Glomerular endothelial cell (primary cell): Measurements from ENCODE around the gene CREBZF.

DNA sequence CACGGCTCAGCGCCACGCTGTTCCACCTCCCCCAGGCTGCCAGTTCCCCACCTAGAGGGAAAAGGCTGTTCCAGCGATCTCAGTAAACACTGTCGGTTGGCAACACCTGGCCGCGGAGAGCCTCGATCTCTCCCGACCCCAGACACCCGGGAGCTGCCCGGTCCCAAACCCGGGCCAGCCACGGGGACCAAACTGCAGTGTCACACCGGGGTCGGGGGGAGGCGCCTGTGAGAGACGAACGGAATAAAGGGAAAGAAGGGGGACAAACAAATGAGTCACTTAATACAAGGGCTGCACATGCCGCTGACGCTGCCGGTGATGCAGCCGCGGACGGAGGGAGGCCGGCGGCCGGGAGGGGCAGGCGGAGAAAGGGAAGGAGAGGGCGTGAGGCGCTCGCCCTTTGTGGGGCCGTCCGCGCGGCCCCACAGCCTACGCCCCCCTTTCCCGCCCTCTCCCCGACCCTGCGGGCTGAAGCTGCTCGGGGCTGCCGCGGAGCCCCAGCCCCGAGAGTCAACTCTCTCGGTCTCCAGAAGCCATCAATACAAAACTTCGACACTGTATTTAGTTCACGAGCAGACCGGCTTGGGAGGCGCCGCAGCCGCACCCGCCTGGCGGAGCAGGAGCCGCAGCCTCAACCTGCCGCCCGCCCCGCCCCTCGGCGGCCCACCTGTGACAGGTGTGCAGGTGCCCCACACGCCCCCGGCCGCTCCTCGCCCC lies 653 bp downstream of the GAB2 start:
- RAMPAGE, long total RNA = no peak

DNA sequence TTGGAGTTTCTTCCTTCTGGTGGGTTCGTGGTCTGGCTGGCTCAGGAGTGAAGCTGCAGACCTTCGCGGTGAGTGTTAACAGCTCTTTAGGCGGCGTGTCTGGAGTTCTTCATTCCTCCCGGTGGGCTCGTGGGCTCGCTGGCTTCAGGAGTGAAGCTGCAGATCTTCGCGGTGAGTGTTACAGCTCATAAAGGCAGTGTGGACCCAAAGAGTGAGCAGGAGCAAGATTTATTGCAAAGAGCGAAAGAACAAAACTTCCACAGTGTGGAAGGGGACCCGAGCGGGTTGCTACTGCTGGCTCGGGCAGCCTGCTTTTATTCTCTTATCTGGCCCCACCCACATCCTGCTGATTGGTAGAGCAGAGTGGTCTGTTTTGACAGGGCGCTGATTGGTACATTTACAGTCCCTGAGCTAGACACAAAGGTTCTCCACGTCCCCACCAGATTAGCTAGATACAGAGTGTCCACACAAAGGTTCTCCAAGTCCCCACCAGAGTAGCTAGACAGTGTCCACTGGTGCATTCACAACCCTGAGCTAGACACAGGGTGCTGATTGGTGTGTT lies 46.5 kb upstream of the GAB2 start:
- RAMPAGE, long total RNA = no peak

DNA sequence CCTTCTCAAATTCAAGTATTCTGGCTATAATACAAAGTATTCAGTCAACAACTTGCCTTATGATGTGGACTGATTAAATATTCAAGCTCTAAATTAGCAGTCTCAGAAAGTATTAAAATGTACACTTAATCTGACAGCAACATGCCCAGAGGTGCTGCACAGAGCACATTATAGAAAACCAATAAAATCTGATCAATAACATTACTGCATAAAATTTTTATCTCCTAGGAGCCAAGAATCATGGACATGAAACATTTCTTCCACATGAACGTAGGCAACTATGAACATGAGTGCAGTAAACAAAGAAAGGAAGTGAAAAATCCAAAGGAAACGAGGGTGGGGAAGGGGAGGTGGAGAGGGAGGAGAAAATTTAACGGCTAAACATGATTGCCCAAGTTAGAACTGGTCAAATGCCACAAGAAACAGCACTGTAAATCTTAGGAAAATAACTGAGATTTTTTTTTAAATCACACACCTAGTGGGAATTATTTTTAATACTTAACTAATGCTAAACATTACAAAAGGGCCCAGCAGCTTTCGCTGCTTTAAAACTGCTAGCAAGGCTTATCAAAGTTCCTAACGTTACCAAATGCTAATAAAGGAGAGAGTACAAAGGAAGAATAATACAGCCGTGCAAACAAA lies 13.9 kb downstream of the NARS2 start:
- RAMPAGE, long total RNA = no peak

DNA sequence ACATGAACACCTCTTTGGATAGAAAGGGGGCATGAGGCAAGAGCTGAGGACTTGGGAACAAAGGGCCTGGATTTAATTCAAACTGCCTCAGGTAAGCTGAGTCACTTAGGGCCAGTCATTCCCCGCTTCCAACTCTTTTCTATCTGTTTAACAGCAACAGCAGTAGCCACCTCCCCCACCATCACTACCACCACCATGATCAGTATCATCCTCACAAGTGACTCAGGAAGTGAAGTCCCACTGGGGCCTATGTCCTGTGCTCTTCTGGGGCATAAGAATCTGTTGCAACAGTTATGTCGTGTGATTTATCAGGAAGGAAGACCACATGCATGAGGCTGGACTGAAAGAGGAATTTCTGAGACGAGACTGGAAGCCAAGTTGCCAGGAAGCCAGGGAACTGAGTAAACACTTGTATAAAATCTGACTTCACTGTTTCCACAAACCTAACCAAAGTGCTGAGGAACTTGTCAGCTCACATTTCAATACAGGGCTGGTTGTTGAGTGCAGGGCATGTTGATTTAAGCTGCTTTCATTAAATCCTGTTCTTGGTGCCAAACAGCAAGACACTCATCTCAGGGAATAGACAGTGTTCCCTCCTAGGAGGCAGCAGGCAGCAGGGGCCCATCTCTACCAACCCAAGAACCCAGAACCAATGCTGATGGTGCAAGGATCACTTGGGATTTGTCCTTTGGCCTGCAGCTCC lies 226.6 kb upstream of the NARS2 start:
- RAMPAGE, long total RNA = no peak

- RAMPAGE, long total RNA = no peak
Measured at GRCh38 chr11:79418876-79419615, 21.8 kb downstream of the TENM4 start.

DNA sequence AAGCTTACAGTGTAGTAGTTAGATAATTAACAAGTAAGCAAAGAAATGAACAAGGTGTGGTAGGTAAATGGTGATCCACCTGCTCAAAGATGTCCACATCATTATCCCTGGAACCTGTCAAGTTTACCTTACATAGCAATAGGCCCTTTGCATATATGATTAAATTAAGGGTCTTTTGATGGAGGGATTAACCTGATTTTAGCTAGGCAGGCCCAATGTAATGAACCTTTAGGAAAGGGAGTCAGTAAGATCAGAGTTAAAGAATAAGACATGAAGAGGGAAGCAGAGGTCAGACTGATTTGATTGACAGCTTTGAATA lies 56.0 kb upstream of the TENM4 start:
- RAMPAGE, long total RNA = no peak

- RAMPAGE, long total RNA = no peak
Measured at GRCh38 chr11:80828718-80828917, 1387.8 kb upstream of the TENM4 start.

DNA sequence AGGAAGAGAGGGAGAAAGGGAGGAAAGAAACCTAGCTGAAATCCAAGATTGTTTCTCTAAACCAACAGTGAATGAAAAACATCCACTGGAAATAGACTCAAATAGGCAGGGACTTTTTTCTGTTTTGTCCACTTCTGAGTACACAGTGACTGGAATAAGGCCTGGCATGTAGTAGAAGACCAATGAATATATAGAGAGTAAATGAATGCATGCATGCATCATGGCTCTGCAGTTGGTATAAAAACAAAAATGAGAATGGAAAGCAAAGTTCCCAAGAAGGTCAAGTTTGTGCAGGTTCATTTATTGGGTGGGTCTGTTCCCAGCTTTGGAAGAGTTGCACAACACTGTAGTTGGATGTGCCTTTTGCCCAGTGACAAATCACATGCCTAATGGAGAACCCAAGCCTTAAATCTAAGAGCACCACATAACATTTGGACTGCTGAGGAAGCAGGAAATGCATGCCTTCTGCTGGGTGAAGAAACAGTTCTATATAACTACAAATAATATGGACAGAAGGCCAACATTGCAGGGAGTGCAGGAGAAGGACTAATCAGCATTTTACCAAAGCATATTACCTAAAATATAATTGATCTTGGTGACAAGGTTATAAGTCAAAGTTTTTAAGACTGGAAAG lies 30.6 kb downstream of the PRCP start:
- RAMPAGE, long total RNA = no peak

DNA sequence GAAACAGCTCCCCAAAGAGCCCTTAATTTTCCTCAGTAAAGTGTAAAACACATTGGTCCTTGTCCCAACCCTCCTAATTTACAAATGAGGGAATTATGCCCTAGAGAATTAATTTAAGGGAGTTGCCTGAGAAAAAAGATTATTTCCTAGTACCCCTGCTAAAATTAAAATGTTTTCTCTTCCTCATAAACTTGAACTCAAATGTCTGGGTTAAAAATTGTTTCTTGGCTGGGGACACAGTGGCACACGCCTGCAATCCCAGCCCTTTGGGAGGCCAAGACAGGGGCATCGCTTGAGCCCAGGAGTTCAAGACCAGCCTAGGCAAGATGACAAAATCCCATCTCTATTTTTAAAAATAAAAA lies 1.6 kb downstream of the PRCP start:
- RAMPAGE, long total RNA = no peak

DNA sequence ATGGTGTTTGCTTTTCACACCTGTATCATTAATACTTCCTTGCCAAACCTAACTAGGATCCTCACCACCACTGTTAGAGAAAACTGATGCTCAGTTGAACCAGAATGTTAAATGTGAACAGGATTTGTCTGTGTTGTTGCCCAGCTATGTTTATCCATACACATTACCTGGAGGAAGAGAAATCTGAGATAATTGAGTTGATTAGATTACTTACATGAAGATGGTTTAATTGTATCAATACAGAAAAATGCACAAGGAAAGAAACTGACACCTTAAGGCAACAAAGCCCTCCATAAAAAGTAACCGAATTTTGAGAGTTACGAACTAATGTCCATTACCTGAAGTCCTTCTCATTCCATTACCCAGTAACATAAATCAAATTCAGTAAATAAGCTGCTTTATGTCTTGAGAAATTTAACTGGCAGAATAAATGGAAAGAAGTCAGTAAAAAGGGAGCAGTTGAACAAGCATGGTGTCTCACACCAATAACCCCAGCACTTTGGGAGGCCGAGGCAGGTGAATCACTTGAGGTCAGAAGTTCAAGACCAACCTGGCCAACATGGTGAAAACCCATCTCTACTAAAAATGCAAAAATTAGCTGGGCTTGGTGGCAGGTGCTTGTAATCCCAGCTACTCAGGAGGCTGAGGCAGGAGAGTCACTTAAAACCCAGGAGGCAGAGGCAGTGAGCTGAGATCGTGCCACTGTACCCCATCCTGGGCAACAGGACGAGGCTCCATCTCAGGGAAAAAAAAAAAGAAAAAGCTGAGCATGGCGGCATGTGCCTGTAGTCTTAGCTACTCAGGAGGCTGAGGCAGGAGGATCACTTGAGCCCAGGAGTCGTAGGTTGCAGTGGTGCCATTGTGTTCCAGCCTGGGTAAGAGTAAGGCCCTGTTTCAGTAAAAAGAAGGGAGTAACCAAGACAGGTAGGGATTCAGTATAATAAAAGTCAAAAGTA lies 7.7 kb upstream of the RAB30 start:
- RAMPAGE, long total RNA = no peak

GRCh38 chr11:83164248-83164848 lies 7.4 kb downstream of the PCF11 start:
- RAMPAGE, long total RNA = no peak

- RAMPAGE, long total RNA = no peak
Measured at GRCh38 chr11:83187163-83187822, 6.2 kb upstream of the ANKRD42 start.

- RAMPAGE, long total RNA = no peak
Measured at GRCh38 chr11:83566826-83567213, 280.7 kb upstream of the CCDC90B start.

DNA sequence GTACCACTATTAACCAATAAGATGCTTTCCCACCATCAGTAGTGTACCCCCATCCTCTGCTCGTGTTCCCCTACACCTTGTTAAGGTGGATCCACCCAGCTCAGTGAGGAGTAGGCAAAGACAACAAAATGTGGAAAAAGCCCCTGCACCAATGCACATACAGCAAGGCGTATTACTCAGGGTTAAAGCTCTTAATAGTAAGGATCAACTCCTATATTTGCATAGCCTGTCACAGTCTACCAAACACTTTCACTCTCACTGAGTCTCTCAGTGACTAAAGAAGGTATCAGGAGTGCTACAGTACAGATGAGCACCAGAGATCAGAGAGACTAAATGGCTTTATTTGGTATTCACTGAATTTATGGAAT lies 396.3 kb upstream of the CCDC90B start:
- RAMPAGE, long total RNA = no peak

DNA sequence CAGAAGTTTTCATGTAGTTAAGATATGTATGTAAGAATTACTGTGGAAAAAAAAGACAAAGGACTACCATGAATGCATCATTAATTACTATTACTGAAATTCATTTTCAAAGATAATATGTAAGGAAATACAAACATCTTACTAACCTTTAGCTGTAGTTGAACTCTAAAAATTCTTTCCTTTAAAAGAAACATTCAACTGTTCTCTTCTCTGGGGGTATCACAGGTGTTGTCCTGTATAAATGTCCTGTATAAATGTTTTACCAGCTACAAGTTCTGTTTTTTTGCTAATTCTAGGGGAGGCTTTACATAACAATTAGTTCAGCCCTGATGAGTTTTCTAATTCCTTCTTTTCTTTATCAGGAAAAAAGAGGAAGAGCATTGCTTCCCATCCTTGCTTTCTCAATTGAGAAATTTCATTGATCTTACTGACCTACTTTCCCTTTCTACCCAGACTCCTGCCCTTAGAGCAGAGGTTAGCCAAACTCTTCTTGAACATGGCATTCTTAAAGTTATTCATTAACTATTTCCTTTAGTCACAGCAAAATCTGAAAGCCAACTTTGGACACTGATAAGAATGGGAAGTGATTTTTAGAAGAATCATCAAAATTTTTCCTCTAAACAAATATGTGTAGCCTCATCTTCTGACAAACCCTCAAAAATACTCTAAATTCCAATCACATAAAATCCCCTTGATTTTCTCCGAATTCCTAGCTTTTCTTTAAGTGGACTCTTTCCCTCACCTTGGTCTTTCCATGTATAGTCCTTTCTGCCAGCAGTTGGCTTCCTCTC lies 566.5 kb upstream of the CCDC90B start:
- RAMPAGE, long total RNA = no peak

GRCh38 chr11:83910124-83910564 lies 624.0 kb upstream of the CCDC90B start:
- RAMPAGE, long total RNA = no peak

- RAMPAGE, long total RNA = no peak
Measured at GRCh38 chr11:84720584-84721573, 906.3 kb downstream of the DLG2 start.

GRCh38 chr11:85664545-85665422 lies at the start of gene CREBZF:
Gene CREBZF (minus strand): TSS chr11:85665129.
- RAMPAGE, long total RNA = start-site peak on the minus strand at chr11:85665061-85665110, 41 and 172 reads in 2 replicates

DNA sequence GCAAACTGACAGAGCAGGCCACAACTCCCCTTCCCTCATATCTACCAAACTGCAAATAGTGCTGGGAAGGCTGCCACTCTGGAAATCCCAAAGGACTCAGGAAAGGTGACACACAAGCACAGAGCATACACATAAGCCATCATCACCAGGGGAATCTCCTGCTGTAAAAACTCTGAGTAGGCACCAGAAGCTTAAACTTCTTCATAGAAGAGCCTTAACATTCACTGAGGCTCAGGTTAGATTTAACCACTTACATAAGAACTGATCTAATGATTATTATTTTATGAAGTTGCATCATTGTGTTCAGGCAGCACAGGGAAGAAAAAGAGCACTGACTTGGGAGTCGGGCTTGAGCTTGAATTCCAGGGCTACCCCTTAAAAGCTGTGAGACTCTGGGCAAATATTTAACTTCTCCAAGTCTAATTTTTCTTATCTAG lies 15.1 kb downstream of the SYTL2 start:
- RAMPAGE, long total RNA = no peak

DNA sequence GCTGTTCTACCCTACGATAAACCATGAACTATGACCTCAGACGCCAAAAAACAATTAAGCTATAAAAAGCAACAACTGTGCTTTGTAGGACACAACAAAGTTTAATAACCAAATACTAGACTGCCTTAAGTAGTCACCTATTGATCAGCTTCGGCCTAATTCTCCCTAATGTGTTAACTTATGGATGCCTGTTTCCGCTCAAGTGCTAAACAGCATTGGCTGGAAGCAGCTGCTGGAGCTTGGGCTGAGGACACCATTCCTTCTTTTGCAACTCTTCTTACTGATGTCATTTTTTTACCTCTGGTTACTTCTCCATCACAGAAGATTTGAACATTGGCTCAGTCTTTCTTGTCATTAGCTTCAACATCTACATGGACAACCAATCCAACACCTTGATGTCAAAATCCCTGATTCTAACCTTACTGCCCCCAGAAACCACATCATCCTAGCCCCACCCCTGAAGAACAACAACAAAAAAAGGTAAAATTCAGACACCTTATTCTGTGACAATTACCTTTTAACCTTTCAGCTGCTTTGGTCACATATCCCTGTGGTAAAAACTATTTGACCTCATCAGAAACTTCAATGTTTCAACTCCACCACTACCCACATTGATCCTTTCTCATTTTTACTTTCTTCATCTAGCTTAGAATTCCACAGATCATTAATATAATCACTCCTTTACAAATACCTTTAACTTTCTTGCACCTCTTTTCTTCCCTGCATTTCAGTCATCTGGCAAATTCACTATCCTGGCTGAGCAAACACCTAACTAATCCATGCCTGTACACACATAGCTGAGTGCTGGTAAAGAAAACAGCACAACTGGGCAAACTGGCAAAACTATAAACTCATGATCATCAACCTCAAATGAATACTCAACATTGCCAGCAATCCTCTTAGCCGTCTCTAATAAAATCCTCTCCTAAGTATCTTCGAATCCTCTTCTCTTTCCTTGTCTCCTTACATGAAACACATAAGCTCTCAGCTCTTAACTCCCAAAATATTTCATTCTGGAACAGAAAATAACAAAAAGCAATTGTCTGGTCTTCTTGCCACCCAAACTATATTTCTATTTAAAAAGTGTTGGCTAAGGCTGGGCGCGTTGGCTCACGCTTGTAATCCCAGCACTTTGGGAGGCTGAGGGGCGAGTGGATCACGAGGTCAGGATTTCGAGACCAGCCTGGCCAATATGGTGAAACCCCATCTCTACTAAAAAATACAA lies 52.6 kb downstream of the PICALM start:
- RAMPAGE, long total RNA = no peak